Endothelial cell of umbilical vein (primary cell): Measurements from ENCODE around the genes USP34 and MDH1.

DNA sequence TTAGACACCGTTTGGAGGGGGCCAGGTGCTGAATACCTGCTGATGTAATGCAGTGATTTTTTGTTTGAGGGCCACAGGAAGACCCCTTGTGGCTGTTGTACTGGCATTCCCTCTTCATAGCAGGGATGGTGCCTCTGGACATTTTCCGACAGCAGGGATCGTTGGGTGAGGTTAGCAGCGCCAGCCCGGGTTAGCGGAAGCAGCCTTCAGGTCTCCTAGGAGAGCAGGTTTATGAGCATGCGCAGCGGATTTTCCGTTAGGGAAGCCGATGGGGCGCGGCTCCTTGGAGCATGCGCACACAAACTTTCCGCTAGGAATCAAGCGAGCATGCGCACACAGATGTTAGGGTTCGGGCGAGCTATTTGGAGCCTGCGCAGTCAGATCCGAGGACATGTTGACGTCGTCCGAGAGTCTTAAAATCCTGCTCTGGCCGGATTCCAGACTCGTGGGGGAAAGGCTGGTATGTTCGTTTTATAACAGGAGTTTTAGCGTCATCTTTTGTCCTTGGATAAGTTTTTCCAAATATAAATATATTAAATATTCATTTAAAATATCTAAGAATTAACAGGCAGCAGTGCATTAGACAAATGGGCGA lies 17.2 kb upstream of the C2orf74 start:
- PRO-cap, result bidirectional peak, plus-strand start at position 380 of the sequence, minus-strand start at position 233 of the sequence
CAGE:
- cytosol, long polyA minus RNA, result start-site peak on the minus strand centred at position 210 of the sequence, 56 bp wide, 27 reads; start-site peak on the plus strand centred at position 404 of the sequence, 94 bp wide, 68 reads
- cytosol, long polyA plus RNA, result start-site peak on the minus strand centred at position 202 of the sequence, 52 bp wide, 140 and 215 reads in 2 replicates; start-site peak on the plus strand centred at position 381 of the sequence, 28 bp wide, 1,053 and 1,070 reads in 2 replicates
- long polyA plus RNA, result start-site peak on the minus strand centred at position 201 of the sequence, 38 bp wide, 360 and 304 reads in 2 replicates; start-site peak on the plus strand centred at position 386 of the sequence, 23 bp wide, 1,310 and 1,737 reads in 2 replicates
- nucleus, long polyA minus RNA, result start-site peak on the plus strand centred at position 381 of the sequence, 40 bp wide, 163 reads
- nucleus, long polyA plus RNA, result start-site peak on the plus strand centred at position 393 of the sequence, 15 bp wide, 48 and 84 reads in 2 replicates

DNA sequence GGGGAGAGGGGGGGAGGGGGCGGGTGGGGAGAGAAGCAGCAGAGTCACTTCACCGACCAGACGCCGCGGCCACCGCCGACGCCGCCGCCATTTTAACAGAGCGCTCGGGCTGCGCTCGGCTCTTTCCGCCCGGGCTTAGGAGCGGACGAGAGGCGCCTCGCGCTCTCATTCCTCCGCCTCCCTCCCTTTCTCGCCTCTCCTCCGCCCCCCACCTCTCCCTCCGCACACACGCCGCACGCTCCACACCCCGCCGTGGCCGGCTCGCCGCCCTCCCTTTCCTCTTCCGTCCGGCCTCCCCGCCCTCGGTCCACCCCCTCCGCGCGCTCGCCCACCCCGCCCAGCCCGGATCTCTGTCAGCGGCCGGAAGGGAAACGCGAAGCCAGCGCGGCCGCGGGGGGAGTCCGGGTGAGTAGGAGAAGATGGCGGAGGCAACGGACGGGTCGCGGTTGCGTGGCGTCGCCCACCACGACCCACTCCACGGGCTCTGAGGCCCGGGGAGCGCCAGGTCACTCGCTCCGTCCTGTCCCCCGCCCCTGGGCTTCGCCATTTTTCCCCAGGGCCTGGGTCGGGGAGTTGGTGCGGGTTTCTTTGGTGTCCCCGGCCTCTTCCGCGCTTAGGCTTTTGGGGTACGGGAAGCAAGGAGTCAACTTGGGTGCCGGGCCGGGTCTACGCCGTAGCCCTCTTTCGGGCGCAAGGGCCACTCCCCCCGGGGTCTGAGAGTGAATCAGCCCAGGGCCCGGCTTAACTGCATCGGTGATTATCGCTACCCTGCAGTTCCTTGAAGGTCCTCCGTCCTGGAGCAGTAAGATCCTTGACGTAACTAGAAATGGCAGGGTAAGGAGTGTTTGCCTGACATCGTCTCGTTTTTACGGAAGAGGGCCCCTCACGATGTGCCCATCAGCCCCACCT lies at the start of gene USP34:
Gene USP34, minus strand, starts transcription at position 113 of the 909 bp plus-strand sequence.
- PRO-cap, result bidirectional peak, plus-strand start at position 398 of the sequence, minus-strand start at position 192 of the sequence; bidirectional peak, plus-strand start at position 805 of the sequence, minus-strand start at position 780 of the sequence
CAGE:
- cytosol, long polyA minus RNA, result start-site peak on the minus strand centred at position 197 of the sequence, 14 bp wide, 24 reads
- cytosol, long polyA plus RNA, result no peak
- long polyA plus RNA, result no peak
- nucleus, long polyA minus RNA, result start-site peak on the minus strand centred at position 171 of the sequence, 148 bp wide, 1,305 reads; start-site peak on the plus strand centred at position 403 of the sequence, 20 bp wide, 16 reads
- nucleus, long polyA plus RNA, result no peak

- PRO-cap, result no peak
CAGE:
- cytosol, long polyA minus RNA, result no peak
- cytosol, long polyA plus RNA, result no peak
- long polyA plus RNA, result no peak
- nucleus, long polyA minus RNA, result no peak
- nucleus, long polyA plus RNA, result no peak
Measured at GRCh38 chr2:61971111-61971805, 65.8 kb downstream of the COMMD1 start.

- PRO-cap, result no peak
CAGE:
- cytosol, long polyA minus RNA, result no peak
- cytosol, long polyA plus RNA, result no peak
- long polyA plus RNA, result no peak
- nucleus, long polyA minus RNA, result no peak
- nucleus, long polyA plus RNA, result no peak
Measured at GRCh38 chr2:62205561-62206481, 9.9 kb downstream of the B3GNT2 start.

DNA sequence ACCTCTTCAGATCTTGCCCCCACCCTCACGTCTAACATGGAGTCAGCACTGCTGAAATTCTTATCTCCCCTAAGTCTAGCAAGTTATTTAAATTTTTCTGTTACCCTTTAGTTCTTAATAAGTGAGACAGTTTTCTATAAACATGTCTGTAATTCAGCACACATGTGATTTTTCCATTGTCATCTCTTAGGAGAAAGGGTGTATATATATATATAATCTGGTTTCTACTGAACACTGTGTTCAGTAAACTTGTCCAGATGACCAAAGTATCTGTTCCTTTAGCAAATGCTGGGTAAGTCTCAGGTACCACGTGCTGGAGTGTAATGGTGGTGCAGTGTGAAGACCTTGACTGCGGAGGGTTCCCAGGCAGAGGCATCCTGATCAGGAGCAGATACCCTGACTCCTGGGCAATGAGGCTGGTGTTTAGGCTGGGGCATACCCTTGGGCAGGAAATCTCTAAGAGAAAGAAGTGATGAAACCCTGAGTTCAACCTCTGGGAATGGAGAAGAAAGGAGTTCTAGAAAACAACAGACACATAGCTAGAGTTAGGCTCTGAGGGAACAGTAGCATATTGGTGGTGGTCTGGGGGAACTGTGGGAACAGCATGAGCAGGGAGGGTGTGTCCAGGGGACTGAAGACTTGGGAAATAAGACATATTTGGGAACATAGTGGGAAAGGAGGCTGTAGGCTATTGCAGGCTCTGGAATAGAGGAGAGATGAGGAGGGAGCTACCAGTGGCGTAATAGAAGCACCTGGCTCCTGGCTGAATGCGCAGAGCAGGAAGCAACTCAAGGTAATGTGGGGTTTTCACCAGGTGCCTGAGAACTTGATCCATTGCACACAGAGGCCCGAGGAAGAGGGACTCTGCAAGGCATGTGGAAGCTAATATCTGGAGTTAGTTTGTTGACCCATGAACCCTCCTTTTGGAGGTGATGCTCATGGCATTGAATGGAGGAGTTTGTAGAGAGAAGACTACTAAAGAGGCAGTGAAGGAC lies 18.0 kb downstream of the B3GNT2 start:
- PRO-cap, result no peak
CAGE:
- cytosol, long polyA minus RNA, result no peak
- cytosol, long polyA plus RNA, result no peak
- long polyA plus RNA, result no peak
- nucleus, long polyA minus RNA, result no peak
- nucleus, long polyA plus RNA, result no peak

- PRO-cap, result no peak
CAGE:
- cytosol, long polyA minus RNA, result no peak
- cytosol, long polyA plus RNA, result no peak
- long polyA plus RNA, result no peak
- nucleus, long polyA minus RNA, result no peak
- nucleus, long polyA plus RNA, result no peak
Measured at GRCh38 chr2:62216765-62217123, 20.8 kb downstream of the B3GNT2 start.

DNA sequence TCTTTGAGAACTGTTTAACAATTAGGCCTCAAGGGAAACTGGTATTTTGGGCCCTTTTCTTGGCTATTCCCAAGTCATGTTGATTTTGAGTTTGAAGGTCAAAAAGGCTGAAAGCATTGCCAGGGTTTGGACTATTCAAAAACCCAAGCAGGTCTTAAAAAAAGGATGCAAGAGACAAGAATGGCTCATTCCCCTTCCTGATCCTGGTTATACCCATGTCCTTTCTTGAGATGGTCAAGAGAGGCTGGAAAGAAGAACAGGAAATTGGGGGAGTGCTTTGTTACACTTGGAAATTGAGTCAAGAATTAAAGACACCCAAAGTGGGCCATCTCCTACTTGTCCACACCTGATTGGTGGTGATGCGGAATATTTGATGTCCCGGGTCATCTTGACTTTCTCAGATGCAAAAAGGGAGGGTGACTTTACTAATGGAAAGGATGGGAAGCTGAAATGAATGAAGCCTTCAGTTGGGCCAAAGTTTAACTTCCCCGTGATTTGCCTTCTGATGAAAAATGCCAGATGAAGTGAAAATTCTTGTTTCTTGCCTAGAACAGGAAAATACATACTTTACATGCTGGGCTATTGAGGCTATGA lies 30.1 kb downstream of the B3GNT2 start:
- PRO-cap, result no peak
CAGE:
- cytosol, long polyA minus RNA, result no peak
- cytosol, long polyA plus RNA, result no peak
- long polyA plus RNA, result no peak
- nucleus, long polyA minus RNA, result no peak
- nucleus, long polyA plus RNA, result no peak

DNA sequence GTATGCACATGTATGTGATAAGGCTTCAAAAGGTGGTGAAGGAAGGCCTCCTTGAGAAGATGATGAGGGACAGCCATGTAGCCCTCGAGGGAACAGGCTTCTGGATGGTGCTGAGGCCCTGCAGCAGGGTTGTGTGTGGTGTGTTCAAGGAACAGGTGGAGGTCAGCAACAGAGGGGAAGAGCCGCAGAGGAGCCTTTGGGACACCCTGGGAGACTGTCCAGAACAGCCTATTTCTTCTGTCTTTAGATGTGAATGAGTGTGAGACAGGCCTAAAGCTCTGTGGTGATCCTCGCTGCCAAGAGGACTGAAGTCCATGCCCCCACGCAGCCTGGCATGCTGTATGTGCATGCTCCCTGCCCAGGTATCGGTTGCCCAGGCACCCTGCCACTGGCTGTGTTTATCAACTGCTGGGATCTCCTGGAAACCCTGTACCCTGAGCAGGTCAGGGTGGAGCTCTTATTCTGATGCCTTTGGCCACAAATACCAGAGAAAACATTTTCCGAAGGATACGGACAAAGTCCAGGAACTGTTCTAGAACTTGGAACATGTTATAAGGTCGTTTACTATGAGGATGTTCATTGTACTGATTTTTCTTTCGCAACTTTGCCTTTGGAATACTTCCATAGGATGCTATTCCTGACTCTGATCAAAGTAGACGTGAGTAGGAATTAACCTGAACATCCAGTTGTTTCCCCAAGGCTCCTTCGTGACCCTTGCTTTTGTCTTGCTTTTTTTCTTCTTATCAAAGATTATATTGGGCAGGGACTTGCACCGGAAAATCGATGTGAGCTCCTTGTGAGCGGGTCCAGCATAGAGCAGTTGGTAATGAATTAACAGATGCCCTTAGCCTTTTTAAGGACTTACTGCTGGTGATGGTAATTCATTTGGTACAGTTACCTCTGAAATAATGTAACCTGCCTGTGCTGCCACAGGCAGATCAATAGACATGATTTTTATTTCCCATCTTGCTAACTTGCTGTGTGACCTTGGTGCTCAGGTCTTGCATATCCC lies 55.3 kb downstream of the TMEM17 start:
- PRO-cap, result no peak
CAGE:
- cytosol, long polyA minus RNA, result no peak
- cytosol, long polyA plus RNA, result no peak
- long polyA plus RNA, result no peak
- nucleus, long polyA minus RNA, result no peak
- nucleus, long polyA plus RNA, result no peak

- PRO-cap, result no peak
CAGE:
- cytosol, long polyA minus RNA, result no peak
- cytosol, long polyA plus RNA, result no peak
- long polyA plus RNA, result no peak
- nucleus, long polyA minus RNA, result no peak
- nucleus, long polyA plus RNA, result no peak
Measured at GRCh38 chr2:62570272-62570920, 64.4 kb upstream of the TMEM17 start.

GRCh38 chr2:62578781-62579223 lies 72.8 kb upstream of the TMEM17 start:
- PRO-cap, result no peak
CAGE:
- cytosol, long polyA minus RNA, result no peak
- cytosol, long polyA plus RNA, result no peak
- long polyA plus RNA, result no peak
- nucleus, long polyA minus RNA, result no peak
- nucleus, long polyA plus RNA, result no peak

DNA sequence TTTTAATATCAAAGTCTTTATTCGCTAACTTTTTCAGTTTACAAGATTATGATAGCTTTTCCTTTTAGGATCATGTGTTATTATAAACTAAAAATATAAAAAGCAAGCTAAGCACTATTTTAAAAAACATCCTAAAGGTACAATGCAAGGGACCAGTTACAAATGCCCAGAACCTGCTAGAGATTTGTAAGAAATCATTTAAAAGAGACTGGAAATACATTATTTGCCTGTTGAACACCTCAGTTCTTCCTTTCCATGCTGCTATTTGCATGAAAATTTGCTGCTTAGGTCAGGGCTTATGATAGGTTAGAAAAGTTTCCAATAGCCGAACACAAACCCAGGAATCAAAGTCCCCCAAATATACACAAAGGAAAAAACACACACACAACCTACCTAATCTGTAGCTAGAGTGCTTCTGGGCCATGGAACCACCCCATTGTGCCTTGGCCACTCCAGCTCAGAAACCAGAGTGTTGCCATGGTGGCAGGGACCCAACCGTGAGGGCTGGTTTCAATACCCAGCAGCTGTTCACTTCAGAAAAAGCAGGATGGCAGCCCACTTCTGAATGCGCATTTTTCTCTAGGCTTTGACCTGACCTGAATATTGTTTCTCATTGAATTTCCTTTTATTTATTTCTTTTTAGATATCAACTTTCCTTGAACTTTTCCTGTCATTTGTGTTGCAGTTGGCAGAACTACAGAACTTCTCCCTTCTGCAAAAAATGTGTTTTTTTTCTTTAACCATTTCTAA lies 43.1 kb upstream of the EHBP1 start:
- PRO-cap, result no peak
CAGE:
- cytosol, long polyA minus RNA, result no peak
- cytosol, long polyA plus RNA, result no peak
- long polyA plus RNA, result no peak
- nucleus, long polyA minus RNA, result no peak
- nucleus, long polyA plus RNA, result no peak

DNA sequence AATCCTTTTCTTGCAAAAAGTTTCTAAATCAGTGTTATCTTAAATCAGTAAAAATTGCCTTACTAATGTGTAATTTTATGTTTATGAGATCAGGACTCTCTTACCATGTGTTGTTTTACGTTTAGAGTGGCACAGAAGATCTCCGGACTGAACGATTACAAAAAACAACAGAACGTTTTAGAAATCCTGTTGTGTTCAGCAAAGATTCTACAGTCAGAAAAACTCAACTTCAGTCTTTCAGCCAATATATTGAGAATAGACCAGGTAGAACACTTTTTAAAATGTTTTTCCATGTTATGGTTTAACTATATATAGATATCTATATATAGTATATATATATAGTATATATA lies 57.2 kb upstream of the OTX1 start:
- PRO-cap, result no peak
CAGE:
- cytosol, long polyA minus RNA, result no peak
- cytosol, long polyA plus RNA, result no peak
- long polyA plus RNA, result no peak
- nucleus, long polyA minus RNA, result no peak
- nucleus, long polyA plus RNA, result no peak

DNA sequence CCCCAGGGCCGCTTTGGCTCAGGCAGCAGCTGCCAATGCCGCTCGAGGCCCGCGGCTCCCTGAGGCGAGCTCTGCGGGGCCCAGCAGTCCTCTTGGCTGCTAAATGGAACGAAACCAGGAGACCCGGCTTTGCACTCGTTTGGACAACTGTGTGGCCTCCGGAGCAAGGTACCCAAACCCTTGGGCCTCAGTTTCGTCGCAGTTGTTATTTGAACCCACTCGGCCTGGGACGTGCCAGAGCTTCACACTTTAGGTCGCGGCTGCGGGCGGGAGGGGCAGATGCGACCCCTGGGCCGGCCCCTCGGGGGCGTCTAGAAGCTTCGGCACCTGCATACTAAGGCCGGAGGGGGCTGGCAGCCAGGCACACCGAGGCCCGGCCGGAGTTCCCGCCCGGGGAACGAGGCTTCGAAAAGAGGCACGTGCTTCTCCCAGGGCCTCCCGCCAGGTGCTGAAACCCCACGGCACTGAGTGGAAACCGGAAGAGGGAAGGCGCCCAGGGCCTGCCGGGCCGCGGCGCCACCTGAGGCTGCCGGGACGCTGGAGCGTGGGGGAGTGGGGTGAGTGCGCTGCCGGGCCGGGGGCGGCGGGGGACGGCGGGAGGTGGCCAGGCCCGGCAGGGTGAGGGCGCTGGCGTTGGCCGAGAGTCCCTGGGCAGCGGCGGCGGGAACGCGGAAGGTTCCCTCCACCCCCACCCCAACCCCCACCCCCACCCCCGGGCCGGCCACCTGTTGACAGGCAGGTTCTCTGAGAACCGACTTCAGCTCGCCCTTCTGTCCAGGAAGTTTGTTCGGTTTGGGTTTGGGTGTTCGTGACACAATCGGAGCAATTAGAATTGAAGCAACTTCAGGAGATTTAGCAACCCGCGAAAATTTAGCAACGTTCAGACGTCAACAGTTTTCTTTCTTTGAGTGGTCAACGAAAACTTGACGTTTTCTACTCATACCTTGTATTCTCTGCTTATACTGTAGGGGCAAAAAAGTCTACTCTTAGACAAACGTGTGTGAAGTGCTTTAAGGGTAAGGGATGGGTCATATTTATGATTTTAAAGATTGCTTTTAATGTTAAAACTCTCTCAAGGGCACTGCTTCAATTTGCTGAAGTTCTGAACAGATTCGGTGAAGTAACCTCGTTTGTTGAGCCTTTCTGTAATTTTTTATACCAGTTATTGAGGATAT lies 9.0 kb downstream of the OTX1 start:
- PRO-cap, result no peak
CAGE:
- cytosol, long polyA minus RNA, result no peak
- cytosol, long polyA plus RNA, result no peak
- long polyA plus RNA, result no peak
- nucleus, long polyA minus RNA, result no peak
- nucleus, long polyA plus RNA, result no peak

GRCh38 chr2:63218805-63219335 lies 168.2 kb downstream of the OTX1 start:
- PRO-cap, result no peak
CAGE:
- cytosol, long polyA minus RNA, result no peak
- cytosol, long polyA plus RNA, result no peak
- long polyA plus RNA, result no peak
- nucleus, long polyA minus RNA, result no peak
- nucleus, long polyA plus RNA, result no peak

DNA sequence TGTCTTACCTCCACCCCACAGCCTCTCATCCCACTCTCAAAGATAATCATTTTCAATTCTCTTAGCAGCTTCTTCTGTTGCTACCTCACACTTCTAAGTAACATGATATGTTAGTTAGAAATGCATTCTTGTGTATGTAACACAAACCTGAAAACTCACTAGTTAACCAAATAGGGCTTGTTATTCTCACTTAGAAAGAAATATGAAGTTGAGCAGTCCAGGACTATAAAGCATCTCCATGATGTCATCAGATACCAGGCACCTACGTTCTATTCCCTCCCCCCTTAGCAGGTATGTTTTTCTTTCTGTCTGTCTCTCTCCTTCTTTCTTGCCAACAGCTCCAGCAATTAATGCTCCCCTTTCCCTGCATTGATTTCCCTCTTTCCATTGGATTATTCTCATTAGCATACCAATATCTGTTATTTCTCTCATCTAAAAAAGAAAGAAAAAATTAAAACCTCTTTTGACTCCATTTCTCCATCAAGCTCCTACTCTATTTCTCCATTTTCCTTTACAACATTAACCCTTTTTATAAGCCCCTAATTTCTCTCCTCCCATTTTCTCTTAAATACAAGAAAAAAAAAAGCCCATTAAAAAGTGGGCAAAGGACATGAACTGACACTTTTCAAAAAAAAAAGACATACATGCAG lies 119.7 kb downstream of the WDPCP start:
- PRO-cap, result no peak
CAGE:
- cytosol, long polyA minus RNA, result no peak
- cytosol, long polyA plus RNA, result no peak
- long polyA plus RNA, result no peak
- nucleus, long polyA minus RNA, result no peak
- nucleus, long polyA plus RNA, result start-site peak on the minus strand centred at position 559 of the sequence, 211 bp wide, 25 and 38 reads in 2 replicates

GRCh38 chr2:63588882-63589641 lies at the start of gene MDH1:
Gene MDH1, plus strand, starts transcription at chr2:63588963.
- PRO-cap, result bidirectional peak, plus-strand start at chr2:63588968, minus-strand start at chr2:63588733
CAGE:
- cytosol, long polyA minus RNA, result start-site peak on the plus strand at chr2:63588967-63589016, 364 reads
- cytosol, long polyA plus RNA, result start-site peak on the plus strand at chr2:63588958-63589013, 3,365 and 3,257 reads in 2 replicates
- long polyA plus RNA, result start-site peak on the plus strand at chr2:63588941-63589016, 5,466 and 5,628 reads in 2 replicates
- nucleus, long polyA minus RNA, result start-site peak on the plus strand at chr2:63588967-63589013, 835 reads
- nucleus, long polyA plus RNA, result start-site peak on the plus strand at chr2:63588958-63589013, 1,498 and 1,326 reads in 2 replicates

GRCh38 chr2:63614453-63614987 lies 25.8 kb downstream of the MDH1 start:
- PRO-cap, result no peak
CAGE:
- cytosol, long polyA minus RNA, result no peak
- cytosol, long polyA plus RNA, result no peak
- long polyA plus RNA, result no peak
- nucleus, long polyA minus RNA, result no peak
- nucleus, long polyA plus RNA, result no peak

DNA sequence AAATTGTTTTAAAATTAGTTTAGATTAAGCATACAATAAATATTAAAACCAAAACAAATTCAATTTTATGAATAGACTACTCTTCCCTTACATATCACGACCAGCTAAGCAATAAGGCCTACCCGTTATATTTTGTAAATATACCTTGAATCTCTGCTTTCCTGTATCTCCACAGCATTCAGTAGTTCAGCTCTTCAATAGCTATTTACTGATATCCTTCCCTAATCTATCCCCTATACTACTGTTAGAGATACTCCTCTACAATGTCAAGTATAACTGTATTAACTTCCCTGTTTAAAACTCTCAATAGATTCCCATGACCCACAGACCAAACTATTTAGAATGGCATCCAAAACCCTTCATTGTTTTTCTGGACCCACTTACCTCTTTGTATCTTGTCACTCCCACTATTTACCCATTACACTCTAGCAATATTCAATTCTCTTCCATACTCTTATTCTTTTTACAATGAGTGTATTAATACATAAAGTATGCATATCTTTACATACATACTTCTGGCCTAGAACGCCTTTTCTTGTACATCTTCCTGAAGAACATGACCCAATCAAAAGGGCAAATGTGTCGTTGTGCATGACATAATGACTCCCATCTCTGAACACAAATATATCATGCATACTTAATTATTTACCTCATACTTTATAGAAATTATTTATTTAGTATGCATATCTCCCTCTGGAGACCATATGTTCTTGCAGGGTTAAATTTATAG lies 52.7 kb downstream of the VPS54 start:
- PRO-cap, result no peak
CAGE:
- cytosol, long polyA minus RNA, result no peak
- cytosol, long polyA plus RNA, result no peak
- long polyA plus RNA, result no peak
- nucleus, long polyA minus RNA, result no peak
- nucleus, long polyA plus RNA, result no peak

DNA sequence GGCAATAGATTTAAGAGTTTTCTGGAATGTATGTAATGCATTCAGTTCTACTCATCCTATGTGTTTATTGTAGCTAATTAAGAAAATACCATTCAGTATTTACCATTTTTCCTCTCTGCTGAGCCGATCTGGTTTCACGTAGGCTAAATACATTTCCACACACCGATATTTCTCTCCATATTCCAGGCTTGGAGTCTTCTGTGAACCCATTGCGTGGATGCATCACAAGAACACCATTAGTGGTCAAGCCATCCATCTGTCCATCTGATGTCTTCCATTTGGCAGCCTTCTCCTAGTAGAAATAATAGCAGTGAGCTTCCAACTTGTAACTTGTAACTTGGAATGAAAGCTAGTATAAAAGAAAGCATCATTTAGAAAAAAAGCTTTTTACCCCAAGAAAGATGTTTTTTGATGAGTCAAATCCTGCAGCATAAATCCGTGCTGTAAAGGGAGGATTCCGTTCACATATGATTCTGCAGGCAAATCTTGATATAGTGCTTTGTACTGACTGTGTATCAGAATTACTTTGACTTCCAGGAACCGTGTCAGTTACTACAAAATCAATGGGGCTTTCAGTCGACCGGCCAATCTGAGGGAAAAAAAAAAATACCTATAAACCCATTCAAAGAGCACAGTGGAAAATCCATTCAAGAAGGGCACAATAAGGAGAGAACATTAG lies 48.1 kb downstream of the PELI1 start:
- PRO-cap, result no peak
CAGE:
- cytosol, long polyA minus RNA, result no peak
- cytosol, long polyA plus RNA, result no peak
- long polyA plus RNA, result no peak
- nucleus, long polyA minus RNA, result no peak
- nucleus, long polyA plus RNA, result no peak

DNA sequence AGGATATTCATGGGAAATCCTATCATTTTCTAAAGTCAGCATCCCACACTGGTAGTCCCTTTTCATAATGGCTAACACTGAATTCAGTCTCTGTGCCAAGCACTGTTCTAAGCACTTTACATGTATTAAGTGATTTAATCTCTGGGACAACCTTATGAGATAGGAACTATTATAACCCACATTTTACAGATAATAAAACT lies 27.9 kb downstream of the PELI1 start:
- PRO-cap, result no peak
CAGE:
- cytosol, long polyA minus RNA, result no peak
- cytosol, long polyA plus RNA, result no peak
- long polyA plus RNA, result no peak
- nucleus, long polyA minus RNA, result no peak
- nucleus, long polyA plus RNA, result no peak